SP-49 (cell line): ENCODE results near the gene IL21R.

DNA sequence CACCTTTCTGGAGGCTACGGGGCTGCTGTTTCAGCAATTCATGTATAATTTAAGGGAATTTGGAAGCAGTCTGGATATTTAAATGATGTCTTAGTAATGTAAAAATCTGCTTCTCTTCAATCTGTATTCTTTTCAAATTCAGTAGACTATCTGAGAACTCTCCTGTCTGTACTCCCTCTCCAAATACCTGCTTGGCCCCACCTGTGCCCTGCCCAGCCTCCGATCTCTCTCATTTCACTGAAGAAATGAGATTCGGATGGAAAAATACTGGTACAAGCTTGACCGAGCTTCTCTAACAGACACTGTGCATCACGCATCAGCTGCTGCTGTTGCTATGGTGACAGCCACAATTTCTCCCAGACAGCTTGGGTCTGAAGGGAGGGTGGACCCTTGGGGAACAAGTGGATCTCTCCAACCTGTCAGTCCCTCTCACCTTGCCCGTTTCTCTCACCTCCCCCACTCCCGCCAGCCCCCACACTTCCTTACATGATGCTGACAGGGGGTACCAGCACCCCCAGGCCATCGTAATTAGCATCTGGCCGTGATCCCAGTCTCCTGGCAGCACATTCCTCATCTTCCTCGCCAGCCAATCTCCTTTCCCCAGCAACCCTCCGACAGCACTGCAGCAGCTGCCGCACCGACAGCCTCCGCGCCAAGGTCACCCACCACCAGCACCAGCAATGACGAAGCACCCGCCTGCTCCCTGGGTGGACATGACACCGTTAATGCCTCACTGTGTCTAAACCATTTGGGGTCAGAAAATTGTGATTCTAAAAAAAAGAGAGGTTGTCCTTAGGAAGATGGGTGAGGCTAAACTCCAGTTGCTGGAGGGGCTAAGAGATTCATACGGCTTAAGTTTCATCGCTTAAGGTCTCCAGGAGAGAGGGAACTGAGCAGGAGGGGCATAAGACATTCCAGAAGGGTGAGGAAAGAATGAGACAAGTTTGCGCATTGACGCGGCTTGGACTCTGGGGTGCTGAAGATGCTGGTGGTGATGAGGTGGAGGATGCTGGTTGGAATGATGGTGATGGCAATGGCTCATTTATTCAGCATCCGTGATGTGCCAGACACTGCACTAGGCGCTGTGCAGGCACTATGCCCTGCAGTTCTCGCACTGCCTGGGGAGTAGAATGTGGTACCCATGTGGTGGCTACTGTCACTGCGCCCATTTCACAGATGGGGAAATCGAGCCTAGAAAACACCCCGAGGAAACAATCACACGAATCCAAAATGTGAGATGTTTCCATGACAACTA is 58.6 kb upstream of the TNRC6A start:
- PRO-cap: no peak

GRCh38 chr16:24733787-24734422 is 4.5 kb downstream of the TNRC6A start:
- PRO-cap: no peak

GRCh38 chr16:24789878-24790775 is 55.6 kb upstream of the SLC5A11 start:
- PRO-cap: no peak

DNA sequence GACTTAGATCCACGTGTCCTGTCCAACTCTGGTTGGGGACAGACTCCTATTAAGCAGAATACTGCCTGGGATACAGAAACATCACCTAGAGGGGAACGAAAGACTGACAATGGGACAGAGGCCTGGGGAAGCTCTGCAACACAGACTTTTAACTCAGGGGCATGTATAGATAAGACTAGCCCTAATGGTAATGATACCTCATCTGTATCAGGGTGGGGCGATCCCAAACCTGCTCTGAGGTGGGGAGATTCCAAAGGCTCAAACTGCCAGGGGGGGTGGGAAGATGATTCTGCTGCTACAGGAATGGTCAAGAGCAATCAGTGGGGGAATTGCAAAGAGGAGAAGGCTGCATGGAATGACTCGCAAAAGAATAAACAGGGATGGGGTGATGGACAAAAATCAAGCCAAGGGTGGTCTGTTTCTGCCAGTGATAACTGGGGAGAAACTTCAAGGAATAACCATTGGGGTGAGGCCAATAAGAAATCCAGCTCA is 54.9 kb upstream of the SLC5A11 start:
- PRO-cap: no peak

DNA sequence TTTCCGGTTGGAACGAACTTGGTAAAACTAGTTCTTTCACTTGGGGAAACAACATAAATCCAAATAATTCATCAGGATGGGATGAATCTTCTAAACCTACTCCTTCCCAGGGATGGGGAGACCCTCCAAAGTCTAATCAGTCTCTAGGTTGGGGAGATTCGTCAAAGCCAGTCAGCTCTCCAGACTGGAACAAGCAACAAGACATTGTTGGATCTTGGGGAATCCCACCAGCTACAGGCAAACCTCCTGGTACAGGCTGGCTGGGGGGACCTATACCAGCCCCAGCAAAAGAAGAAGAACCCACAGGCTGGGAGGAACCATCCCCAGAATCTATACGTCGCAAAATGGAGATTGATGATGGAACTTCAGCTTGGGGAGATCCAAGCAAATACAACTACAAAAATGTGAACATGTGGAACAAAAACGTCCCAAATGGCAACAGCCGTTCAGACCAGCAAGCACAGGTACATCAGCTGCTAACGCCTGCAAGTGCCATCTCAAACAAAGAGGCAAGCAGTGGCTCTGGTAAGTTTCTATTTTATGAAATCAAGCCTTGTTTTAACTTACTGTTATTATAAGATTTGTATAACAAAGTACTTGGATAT is 54.4 kb upstream of the SLC5A11 start:
- PRO-cap: no peak

GRCh38 chr16:24853834-24854293 is 8.1 kb downstream of the SLC5A11 start:
- PRO-cap: no peak

DNA sequence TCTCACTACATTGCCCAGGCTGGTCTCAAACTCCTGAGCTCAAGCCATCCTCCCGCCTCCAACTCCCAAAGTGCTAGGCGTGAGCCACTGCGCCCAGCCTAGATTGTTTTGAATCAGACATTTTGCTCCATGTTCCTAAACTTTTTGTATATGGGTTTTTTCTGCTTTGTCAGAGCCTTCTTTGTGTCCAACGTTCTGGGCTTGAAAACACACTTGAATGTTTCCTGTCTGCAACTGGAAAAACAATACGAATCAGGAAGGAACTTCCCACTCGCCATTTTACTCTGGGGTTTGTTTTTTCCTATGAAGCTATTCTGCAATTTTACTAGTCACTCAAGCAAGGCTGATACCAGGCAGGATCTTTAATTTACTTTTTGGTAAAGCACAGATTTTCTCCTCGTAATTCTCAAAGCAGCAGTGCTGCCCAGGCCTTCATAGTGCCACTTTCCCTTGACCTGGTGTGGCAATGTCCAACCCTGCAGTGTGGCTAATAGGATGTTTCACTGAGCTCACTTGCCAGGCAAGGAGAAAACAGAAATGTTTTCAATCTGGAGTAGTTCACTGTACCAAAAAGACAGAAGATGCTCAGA is 31.6 kb downstream of the ARHGAP17 start:
- PRO-cap: no peak

GRCh38 chr16:24998796-24999204 is 16.4 kb downstream of the ARHGAP17 start:
- PRO-cap: no peak

GRCh38 chr16:25048474-25048952 is 33.3 kb upstream of the ARHGAP17 start:
- PRO-cap: no peak

- PRO-cap: no peak
These were observed 36.9 kb downstream of the LCMT1 start for GRCh38 chr16:25148208-25149137.

GRCh38 chr16:27189197-27190093 is 13.9 kb upstream of the KDM8 start:
- PRO-cap: no peak

DNA sequence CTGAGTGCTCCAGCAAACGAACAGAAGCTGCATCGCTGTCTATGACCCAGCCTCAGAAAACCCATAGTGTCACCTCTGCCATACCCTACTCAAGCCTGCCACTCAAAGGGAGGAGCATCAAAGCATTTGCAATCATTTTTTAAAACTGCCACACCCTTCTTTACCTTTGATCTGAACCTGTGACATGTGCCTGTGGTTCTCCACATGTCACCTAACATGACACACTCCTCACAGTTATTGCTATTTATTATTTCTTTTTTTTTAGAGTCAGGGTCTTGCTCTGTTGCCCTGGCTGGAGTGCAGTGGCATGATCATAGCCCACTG is 7.3 kb upstream of the KDM8 start:
- PRO-cap: no peak

- PRO-cap: no peak
These were observed 15.1 kb downstream of the NSMCE1 start for GRCh38 chr16:27253532-27253900.

- PRO-cap: no peak
These were observed 14.5 kb downstream of the NSMCE1 start for GRCh38 chr16:27253968-27254556.

DNA sequence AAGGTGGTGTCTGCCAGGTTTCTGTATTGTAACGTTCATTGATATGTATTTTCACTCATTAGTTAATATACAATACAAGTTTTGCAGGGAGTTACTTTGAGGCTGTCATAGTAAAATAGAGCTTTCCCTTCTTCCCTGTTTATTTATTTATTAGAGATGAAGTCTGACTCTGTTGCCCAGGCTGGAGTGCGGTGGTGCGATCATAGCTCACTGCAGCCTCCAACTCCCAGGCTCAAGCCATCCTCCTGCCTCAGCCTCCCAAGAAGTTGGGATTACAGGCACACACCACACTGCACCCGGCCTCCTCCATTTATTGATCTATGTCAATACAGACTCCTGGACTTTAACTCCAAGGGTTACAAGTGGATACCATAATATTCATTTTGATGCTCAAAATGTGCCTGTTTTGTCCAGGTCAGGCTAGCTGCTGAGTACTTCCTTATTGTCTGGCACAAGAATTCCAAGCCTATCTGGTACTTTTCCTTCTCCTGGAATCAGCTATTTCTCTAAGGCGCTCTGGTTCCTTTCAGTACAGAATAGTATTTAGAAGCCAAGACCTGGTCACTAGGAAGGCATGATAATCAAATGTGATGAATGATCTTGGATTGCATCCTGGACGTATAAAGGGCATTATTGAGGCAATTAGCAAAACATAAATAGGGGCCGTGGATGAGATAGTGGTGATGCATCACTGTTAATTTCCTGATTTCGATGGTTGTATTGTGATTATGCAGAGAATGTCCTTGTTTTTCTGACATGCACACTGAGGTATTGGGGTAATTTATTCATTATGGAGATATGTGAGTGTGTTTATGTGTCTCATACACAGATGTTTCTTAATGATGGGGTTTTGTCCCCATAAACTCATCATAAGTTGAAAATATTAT is 21.7 kb downstream of the IL4R start:
- PRO-cap: no peak

GRCh38 chr16:27401864-27402759 is at the start of gene IL21R:
TSS of gene IL21R (plus strand) at chr16:27402174.
- PRO-cap: bidirectional peak, plus-strand start at chr16:27402181, minus-strand start at chr16:27402030; unidirectional peak, minus-strand start at chr16:27402379

DNA sequence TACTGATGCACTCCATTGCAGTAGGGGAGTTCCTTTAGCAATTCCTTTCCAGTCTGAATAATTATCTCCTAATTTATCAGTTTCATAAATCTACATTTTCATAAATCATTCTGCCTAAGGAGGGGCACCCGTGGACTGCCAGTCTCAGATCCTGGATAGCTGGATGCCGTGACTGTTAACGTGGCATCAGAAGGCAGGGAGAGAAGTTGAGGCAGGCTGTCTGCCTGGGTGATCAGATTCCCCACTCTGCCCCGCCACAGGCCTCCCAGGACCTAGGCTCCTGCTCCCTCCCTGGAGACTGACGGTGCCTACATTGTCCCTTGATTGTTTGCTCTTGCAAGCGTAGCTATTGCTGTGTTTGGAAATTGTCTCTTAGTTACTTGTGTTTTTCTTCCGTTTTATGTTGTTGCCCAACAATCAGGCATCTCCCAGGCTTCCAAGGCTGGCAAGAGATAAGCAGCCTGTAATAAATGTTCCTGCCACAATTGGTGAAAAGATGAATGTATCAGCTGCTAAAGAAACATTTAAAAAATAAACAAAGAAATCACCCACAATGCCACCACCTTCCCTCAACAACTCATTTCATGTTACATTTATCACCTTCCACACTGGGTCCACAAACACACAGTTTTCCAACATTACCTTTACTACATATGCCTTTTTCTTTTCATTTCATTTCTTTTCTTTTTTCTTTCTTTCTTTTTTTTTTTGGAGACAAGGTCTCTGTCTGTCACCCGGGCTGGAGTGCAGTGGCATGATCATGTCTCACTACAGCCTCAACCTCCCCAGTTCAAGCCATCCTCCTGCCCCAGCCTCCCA is 75.4 kb downstream of the KATNIP start:
- PRO-cap: no peak

GRCh38 chr16:27867587-27868006 is 195.9 kb downstream of the GSG1L start:
- PRO-cap: no peak

GRCh38 chr16:28097309-28097685 is 33.8 kb upstream of the GSG1L start:
- PRO-cap: no peak

DNA sequence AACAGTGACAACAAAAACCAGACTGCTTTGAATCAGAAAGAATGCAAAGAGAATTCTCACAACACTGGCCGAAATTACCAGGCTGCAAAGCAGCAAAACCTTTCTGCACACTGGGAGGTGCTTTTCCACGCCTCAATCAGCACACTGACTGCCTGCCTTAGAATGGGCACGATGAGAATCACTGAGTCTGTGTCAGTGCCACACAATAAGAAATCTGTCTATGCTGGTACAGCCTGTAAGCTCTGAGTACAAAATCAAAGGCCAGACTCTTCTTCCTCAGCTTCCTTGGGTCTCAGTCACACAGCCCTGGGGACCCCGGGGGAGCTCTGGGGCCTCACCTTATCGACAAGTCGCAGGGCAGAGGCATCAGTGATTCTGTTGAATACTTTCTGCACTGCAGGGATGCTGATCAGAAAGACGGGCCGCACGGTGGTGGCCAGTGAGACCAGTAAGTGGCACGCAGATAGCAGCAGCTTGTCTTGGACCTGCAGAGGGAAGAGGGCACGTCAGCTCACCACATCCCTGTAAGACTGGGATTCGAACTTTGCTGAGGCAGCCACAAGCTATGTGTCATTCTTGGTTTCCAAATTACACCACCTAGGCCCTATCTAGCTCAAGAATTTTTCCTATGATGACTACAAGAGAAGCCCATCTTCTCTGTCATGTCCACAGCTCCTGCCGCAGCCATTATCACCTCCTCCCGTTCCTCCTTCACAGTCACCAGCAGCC is 49.2 kb upstream of the GSG1L start:
- PRO-cap: no peak